Measurements from ENCODE around the gene AP3M1.

- PRO-cap: no peak
Measured at GRCh38 chr10:73247789-73248222, 751 bp upstream of the DNAJC9 start.

- PRO-cap: no peak
Measured at GRCh38 chr10:73498829-73499230, 3.0 kb upstream of the PPP3CB start.

- PRO-cap: no peak
Measured at GRCh38 chr10:73601388-73602095, 10.4 kb upstream of the USP54 start.

DNA sequence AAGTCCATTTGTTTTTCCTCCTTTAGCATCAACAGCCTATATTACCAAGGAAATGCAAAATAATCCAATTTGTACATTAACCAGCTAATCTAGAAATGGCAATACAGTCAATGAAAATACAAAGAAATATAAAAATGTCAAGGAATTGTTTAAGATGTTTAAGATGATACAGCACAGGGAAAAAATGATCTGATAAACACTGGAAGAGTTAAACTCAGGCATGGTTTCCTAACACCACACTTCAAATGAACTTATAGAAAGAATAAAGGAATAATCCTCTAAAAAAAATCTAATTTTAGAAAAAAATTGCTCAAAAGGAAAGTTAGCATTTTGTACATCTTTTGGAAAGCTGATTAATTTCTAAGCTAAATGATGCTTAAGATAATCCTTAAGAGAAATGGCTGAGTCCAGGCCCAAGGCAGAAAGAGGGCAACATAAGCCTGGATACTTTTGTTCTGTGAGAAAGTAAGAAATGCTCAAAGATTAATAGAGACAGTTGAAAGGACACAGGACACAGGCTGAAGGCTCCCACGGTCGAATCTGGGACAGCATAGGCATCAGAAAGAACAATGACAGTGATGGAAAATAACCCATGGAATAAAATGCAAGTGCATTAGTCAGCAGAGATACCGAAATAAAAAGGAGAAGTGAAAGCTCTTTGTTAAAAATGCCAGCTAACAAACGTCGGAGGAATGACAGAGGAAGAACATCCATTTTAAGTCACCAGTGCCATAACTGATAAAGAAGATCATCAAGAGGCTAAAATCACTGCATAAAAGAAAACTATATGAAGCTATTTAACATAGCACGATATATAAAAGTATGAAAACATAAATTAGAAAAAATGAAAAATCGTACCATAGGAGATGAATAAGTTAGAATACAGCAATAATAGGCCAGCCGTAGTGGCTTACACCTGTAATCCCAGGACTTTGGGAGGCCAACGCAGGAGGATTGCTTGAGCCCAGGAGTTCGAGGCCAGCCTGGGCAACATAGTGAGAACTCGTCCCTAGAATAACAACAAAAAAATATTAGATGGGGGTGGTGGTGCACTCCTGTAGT lies 19.6 kb upstream of the AGAP5 start:
- PRO-cap: no peak

DNA sequence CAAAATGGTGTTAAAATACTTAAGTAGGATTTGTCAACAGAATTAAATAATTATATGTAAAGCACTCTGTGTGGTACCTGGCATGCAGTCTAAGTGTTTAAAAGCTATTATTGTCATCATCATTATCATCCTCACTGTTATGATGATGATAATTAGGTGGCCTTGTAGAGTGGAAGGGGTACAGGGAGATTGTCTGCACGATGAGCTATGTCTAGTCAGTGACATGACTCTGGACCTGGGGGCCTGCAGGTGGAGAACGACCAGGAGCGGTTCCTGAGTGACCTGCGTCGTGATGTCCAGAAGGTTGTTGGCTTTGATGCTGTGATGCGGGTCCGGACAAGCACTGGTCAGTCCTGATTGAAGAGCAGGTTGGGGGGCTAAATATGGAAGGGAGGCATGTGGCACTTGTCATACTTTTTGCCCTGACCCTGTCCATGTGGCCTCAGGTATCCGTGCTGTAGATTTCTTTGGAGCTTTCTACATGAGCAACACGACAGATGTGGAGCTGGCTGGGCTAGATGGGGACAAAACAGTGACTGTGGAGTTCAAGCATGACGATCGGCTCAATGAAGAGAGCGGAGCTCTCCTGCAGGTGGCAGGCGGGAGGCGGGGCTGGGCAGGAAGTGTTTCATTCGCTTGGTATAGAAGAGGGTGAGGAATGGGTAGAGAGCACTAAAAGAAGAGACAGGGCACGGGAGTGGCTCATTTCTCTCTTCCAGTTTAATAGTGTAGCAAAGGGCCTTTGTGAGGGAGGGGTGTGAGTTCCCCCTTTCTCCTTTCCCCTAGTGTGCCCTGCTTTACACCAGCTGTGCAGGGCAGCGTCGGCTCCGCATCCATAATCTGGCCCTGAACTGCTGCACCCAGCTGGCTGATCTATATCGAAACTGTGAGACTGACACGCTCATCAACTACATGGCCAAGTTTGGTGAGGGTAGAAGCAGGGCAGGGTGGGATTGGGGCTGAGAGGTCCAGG lies 3.2 kb upstream of the FUT11 start:
- PRO-cap: no peak

DNA sequence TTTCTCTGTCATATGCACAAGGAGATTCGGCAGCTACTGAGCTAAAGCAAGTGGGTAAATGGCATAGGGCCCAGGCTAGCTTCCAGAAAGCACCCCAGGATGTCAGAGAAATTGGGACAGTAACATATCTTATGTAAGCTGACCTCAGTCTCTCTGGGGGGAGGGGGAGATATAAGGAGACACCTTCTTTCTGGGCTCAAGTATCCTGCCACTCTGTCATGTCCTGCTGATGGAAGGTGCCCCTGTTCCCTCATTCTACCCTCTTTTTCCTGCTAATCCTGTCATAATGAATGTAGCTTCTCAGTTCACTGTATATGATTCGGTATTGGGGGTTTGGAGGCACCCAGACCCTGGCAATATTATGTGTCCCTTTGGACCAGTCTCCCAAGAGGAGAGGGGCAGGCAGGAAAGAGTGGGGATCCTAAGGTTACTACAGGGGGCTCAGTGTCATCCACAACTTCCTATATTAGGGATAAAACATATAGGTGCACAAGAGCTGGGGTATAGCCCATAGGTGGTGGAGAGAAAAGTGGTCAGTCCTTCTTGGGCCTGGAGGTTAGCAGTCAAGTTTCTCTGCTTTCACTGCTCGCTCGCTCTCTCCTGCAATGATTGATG lies 918 bp upstream of the FUT11 start:
- PRO-cap: no peak

GRCh38 chr10:73785695-73786525 lies 504 bp downstream of the ZSWIM8 start:
- PRO-cap: no peak

GRCh38 chr10:73799761-73800442 lies 11.5 kb downstream of the NDST2 start:
- PRO-cap: no peak

GRCh38 chr10:73871619-73872751 lies 2.4 kb downstream of the CAMK2G start:
- PRO-cap: no peak

DNA sequence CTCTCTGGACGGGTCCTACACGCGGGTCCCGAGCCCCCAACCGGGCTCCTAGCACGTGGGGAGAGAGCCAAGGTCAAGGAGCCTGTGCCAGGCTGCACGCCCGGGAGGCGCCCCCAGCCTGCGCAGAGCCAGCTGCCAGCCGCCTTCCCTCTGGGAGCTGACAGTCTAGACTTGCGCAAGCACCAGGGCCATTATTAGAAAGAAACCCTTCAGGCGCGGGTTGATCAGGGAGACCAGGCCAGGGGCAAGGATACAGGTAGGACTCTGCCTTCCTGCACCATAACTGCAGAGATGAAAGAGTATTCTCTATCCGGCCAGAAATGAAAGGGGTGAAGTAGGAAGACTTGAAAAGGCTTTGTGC lies 541 bp upstream of the CAMK2G start:
- PRO-cap: no peak

DNA sequence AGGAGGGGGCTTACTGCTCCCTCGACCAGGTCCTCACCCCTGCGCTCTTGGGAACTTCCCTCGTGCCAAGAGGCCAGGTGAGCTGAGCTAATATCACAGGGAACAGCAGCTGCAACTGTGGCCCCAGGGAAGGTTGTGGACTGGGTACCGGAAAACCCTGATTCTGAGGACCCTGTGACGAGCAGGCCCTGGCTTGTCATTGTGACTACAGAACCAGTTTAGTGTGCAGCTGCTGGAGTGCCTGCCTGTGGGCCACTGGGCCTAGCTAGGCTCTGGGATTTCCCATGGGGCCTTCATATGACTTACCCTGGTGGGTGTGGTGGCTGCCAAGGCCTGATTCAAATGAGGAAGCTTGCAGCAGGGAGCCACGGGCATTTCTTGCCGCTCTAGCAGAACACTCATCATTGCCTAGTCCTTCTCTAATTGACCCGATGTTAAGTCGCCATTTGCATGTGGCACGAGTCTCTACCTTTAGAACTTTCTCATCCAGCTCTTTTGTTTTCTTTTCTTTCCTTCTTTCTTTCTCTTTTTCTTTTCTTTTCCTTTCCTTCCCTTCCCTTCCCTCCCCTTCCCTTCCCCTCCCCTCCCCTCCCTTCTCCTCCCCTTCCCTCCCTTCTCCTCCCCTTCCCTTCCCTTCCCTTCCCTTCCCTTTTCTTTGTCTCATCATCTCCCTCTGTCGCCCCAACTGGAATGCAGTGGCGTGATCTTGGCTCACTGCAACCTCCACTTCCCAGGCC lies 14.7 kb upstream of the CAMK2G start:
- PRO-cap: bidirectional peak, plus-strand start at position 341 of the sequence, minus-strand start at position 207 of the sequence

DNA sequence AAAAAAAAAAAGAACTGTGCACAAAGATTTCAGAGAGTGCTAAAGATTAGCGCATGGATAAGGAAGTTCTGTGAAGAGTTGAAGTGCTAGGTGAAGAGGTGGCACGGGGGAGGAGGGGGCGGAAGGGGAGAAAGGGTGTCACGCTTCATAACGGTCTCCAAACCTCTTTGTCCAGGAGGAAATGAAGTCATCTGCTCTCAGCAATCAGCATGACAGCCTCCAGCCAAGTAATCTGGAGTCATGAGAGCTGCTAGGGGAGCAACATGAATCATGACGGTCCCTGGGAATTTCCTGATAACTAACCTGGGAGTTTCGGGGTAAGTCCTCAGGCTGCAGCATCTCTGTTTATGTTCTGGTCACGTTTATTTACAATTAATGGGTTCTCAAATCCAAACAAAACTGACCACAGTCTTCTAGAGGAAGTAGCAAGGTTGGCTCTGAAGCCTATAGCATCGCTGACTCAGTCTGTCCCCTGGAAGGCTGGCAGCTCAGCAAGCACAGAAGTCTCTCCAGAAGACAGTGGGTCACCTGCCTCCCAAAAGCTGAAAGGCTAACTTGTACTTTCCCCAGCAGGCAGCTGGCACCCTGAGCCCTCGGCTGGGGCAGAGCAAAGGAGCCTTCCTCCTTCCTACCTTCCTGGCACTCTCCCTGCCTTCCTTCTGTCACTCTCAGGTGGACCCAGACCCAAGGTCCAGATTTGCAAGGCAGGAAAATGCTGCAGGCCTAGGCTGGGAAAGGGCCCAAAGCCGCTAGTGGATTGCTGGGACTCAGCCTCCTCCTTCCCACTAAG lies 1.8 kb upstream of the PLAU start:
- PRO-cap: unidirectional peak, plus-strand start at position 230 of the sequence; unidirectional peak, plus-strand start at position 306 of the sequence

GRCh38 chr10:73949072-73949467 lies 38.1 kb downstream of the PLAU start:
- PRO-cap: no peak

DNA sequence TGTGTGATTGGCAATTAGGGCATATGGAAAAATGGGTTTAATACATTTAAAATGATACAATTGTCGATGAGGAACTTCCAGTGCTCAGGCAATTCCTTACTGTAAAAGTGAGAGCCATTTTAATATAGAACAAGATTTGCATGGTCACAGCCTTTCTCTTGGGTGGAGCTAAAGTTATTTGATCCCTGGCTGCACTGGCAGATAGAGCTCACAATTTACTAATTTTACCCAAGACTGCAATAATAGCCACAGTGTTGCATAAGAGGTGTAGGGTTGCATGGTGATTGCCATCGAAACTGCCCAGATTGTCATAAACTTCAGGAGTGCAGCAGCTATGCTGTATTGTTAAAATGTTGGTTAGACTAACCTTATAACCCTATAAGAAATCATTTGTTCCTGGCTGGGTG lies 49.9 kb downstream of the VCL start:
- PRO-cap: no peak

- PRO-cap: no peak
Measured at GRCh38 chr10:74118043-74118819, 32.4 kb downstream of the AP3M1 start.

- PRO-cap: unidirectional peak, minus-strand start at chr10:74150787; bidirectional peak, plus-strand start at chr10:74151224, minus-strand start at chr10:74151026
Measured at GRCh38 chr10:74150238-74151127, at the start of gene AP3M1. TSS of gene AP3M1 (minus strand) at chr10:74150828.

- PRO-cap: no peak
Measured at GRCh38 chr10:74227894-74228603, 77.0 kb downstream of the ADK start.

DNA sequence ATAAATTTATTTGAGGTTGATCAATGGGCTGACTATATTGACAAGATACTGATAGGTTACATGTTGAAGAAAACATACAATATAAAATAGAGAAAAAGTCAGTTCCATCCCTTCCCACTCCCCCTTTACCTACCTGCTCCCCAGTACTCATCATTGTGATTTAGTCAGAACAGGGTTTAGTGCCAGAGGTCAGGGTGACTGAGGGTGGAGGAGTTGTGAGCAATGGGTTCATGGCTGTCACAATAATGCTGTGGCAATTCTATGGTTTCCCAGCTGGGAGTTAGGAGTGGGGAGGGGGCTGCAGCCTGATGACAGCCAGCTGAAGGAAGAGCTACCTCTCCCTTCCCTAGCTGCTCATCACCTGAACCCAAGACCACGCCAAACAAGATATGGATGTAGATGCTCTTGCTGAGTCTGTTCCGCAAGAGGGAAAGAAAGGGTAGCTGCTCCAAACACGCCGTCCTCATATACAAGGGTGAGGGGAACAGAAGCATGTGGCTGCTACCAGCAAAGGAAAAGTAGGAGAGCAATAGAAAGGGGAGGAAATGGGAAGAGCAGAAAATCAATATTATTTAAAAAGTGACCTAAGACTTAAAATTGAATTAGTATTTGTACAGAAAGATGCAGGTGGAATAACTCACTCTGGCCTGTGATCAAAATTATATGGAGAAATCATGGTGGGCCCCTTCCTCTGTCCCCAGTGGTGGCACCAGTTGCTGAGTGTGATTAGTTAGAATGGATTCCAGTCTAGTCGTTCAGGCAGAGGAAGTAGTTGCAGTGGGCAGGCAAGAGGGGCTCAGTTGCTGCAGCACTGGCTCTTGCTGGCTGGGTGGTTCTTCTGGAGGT lies 271.8 kb downstream of the ADK start:
- PRO-cap: no peak

DNA sequence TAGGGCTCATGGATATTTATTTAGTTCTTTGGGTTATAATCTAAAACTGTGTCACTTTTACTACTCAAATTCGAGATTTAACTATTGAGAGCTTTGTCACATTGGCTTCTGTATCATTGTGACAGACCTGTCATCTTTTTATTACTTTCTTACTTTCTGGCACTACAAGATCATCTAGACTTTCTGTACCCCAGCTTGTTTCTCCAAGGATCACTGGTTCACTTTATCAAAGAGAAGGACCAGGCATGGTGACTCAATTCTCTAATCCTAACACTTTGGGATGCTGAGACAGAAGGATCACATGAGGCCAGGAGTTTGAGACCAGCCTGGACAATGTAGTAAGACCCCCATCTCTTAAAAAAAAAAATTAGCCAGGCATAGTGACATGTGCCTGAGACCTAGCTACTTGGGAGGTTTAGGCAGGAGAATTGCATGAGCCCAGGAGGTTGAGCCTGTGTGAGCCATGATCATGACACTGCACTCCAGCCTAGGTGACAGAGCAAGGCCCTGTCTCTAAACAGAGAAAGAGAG lies 324.2 kb downstream of the ADK start:
- PRO-cap: no peak

GRCh38 chr10:74585201-74586595 lies 240.7 kb upstream of the KAT6B start:
- PRO-cap: no peak

Measured in pulmonary artery (tissue), 1 donor.